Liver (tissue), 9 donors: ENCODE measurements around the genes NCOR2, DHX37 and TMEM132C.

DNA sequence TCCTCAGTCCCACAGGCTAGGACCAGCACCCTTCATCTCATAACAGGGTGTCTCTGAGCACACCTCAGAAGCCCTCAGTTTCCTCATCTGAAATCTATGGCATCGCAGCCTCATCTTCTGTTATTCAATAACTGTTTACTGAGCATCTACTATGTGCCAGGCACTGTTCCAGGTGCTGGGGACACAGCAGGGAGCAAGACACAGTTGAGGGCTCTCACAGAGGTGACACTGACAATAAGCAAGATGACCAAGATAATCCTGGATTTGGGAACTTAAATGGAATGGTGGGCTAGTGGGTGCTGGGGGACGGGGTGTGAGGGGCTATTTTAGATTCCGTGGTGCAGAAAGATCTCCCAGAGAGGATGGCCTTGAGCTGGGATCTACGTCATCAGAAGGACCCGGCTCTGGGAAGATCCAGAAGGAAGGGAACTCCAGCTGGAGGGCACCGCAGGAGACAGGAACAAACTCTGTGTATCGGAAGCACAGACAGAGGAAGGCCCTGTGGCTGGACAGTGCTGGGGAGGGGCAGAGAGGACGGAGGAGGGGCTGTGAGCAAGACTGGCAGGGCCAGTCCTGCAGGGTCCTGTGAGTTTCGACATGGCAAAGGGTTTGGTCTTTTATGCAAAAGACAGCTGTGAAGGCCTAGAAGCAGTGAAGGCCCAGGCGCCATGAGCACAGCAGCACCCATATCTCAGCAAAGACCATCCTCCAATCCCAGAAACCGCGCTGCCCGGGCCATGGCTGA, 126.8 kb downstream of the NCOR2 start:
- PRO-cap, 5 experiments, result no peak in any of the 5 experiments
- RAMPAGE, long total RNA, 2 experiments, result no peak in any of the 2 experiments
- RRBS, result no CpG with 5 or more reads among the region's 13 CpGs

DNA sequence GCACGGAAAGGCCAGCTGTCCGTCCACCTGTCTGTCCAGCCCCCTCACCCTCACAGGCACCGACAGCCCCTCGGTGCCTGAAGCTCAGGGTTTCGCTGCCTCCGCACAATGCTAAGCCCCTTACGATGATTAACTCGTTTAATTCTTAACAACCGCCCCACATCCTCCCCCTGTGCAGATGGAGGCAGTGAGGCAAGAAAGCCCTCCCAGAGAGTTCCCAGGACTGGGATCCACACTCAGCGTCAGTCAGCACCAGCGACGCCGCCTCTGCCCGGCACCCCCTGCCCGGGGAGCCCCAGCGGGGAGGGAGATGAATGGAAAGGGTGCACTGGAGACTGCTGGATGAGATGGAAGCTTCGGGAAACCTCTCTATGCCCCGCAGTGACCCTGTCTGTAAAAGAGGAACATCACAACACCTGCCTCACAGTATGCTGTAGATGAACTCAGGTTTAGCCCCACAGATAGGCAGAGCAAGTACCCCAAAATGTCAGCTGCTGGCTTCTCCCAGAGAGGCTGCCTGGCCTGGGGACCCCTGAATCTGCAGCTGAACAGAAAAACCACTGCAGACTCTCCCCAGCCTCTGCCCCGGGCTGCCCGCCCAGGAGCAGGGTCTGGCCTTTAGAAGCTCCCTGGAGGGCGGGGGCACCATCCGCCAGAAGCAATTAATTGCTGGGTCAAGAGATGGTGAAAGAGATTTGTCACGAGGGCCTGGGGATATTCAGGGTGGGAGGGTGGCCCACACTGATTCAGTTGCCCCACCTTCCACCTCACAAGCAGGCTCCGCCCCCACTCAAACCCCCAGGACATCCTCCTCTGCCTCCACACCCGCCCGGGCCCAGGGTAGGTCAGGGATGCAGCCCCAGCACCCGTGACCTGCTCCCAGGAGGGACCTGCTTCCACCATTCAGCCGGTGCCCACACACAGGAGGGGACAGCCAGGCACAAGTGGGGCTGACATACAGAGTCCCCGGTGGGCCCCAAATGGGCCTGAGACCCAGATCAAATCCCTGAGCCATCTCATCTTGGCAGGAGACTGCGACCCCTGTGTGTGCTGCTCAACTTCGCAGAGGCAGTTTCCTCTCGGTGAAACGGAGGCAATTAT, 23.3 kb downstream of the NCOR2 start:
- PRO-cap, 5 experiments, result no peak in any of the 5 experiments
- RAMPAGE, long total RNA, 2 experiments, result no peak in any of the 2 experiments
- RRBS, result 82% methylated on average over 3 of the region's 33 CpGs

- PRO-cap, 5 experiments, result no peak in any of the 5 experiments
- RAMPAGE, long total RNA, 2 experiments, result no peak in any of the 2 experiments
- RRBS, result no CpG with 5 or more reads among the region's 29 CpGs
Observed at GRCh38 chr12:124548632-124549499, 18.5 kb downstream of the NCOR2 start.

DNA sequence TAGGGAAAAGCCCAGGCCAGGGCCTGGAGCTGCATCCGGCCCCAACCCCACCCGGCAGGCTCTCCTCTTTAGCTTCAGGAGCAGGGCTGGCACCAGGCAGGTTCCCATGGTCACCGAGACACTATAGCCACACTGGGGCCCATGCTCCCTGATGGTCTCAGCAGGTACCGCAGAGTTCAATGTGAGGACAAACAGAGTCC, 9.5 kb downstream of the NCOR2 start:
- PRO-cap, 5 experiments, result no peak in any of the 5 experiments
- RAMPAGE, long total RNA, 2 experiments, result no peak in any of the 2 experiments
- RRBS, result no CpG with 5 or more reads among the region's 4 CpGs

DNA sequence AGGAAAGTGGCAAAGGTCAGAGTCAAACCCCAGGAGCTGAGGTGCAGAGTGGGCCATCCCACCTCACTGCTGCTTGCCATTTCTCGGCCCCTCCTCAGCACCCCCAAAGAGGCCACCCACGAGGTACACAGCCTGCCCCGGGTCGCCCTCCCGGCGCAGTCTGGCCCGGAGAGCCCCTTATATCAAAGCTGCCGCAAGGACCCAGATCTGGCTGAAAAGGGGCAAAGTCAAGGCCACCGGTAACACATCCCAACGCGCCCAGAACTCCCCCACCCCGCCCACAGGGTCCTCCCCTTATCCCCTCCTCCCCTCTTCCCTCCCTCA, 1.6 kb downstream of the NCOR2 start:
- PRO-cap, 5 experiments, result no peak in any of the 5 experiments
- RAMPAGE, long total RNA, 2 experiments, result no peak in any of the 2 experiments
- RRBS, result 3% methylated on average over 3 of the region's 12 CpGs

GRCh38 chr12:124566947-124567668, at the start of gene NCOR2:
NCOR2 (minus strand) TSS chr12:124567612.
- PRO-cap, 5 experiments, result peak in 5 of 5 experiments; most common plus-strand start chr12:124566989 (in 1); most common minus-strand start chr12:124567582 (in 2)
- RAMPAGE, long total RNA, 2 experiments, result no peak in any of the 2 experiments
- RRBS, result 2% methylated on average over 49 of the region's 109 CpGs

DNA sequence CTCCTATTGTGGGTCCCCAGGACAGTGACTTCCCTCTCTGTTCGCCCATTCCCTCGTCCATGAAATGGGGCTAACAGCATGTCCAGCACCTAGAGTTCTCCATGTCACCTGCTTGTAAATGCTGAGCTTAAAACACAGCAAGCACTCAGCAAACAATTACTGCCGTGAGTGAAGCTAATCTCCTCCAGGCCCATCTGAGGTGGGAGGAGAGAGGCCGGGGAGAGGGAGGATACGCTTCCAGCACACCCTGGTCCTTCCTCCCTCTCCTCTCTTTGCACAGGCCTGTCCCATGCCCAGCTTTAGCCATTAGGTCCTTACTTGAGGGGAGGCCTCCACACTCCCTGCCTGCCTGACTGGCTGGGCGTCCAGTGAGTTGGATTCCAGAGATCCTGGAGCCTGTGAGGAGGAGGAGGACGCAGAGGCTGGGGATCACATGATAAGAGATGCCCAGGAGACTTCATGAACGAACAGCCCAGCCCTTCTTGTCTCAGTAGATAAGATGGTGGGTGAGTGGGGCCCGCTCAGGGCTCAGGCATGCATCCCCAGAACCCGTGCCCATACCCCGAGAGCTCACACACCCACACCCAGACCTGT, 65.1 kb upstream of the NCOR2 start:
- PRO-cap, 5 experiments, result no peak in any of the 5 experiments
- RAMPAGE, long total RNA, 2 experiments, result no peak in any of the 2 experiments
- RRBS, result no CpG with 5 or more reads among the region's 11 CpGs

DNA sequence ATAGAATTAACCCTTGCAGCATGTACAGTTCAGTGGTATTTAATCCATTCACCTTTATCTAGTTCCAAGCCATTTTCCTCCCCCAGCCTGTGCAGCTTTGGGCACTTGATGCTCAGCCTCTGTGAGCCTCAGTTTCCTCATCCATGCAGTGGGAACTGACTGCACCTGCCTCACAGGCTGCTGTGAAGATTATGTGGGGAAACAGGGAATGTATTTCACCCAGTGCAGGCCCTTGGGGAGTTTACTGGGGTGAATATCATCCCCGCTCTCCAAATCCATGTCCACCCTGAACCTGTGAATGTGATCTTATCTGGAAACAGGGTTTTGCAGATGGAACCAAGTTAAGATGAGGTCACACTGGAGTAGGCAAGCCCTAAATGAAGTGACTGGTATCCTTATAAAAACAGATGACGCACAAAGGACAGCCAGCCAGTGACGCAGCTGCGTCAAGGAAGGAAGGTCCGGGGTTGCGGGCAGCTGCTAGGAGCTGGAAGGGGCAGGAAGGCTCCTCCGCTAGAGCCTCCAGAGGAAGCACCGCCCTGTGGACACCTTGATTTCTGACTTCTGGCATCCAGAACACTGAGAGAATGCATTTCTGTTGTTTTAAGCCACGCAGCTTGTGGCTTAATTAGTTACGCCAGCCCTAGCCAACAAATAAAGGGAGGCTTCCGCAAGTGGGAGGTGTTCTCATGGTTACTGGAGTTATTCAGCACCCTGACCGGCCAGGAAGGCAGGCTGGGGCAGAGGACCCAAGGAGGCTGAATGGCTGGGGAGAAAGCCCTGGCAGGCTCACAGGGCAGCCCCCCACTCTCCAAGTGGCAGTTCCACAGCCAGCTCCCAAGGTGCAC, 127.4 kb upstream of the NCOR2 start:
- PRO-cap, 5 experiments, result no peak in any of the 5 experiments
- RAMPAGE, long total RNA, 2 experiments, result no peak in any of the 2 experiments
- RRBS, result no CpG with 5 or more reads among the region's 12 CpGs

GRCh38 chr12:124744597-124745052, 119.0 kb downstream of the SCARB1 start:
- PRO-cap, 5 experiments, result peak in 1 of 5 experiments; most common plus-strand start chr12:124744933 (in 1)
- RAMPAGE, long total RNA, 2 experiments, result no peak in any of the 2 experiments
- RRBS, result no CpG with 5 or more reads among the region's 9 CpGs

GRCh38 chr12:124917120-124918222, 3.0 kb upstream of the UBC start:
- PRO-cap, 5 experiments, result peak in 5 of 5 experiments; most common plus-strand start chr12:124917444 (in 4); most common minus-strand start chr12:124917323 (in 2)
- RAMPAGE, long total RNA, 2 experiments, result no peak in any of the 2 experiments
- RRBS, result no CpG with 5 or more reads among the region's 24 CpGs

DNA sequence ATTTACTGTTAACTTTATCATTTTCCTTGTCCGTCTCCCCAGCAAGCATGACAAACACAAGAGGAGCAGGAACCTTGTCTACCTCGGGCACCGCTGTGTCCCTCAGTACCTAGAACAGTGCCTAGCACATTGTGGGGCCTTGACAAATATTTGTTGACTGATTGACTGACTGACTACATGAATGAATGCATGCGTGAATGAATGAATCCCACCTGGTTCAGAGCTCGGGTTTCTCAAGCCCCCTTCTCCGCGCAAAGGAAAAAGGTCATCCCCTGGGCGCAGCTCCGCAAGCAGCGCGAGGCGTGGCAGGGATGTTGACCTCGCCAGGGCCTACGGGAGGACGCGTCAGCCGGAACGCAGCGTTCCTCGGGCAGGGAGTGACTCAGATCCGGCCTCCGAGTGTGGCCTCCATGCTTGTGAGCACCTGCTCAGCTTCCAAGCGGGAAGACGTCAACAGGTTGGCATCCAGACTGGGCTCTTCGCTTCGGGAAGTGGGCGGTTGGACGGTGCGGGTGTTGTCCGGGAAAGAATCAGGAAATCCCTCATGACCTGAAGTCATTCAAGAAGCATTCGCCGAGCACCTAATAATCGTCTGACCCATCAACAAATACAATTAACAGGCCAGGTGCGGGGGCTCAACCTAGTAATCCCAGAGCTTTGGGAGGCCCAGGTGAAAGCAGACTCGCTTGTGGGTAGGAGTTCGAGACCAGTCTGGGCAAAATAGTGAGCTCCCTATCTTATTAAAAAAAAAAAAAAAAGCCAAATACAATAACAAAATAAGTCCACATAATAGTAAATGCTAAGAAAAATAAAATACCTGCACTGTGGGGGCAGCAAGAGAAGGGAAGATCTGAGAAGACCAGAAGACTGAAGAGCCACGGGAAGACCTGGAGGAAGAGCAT, 13.9 kb upstream of the UBC start:
- PRO-cap, 5 experiments, result no peak in any of the 5 experiments
- RAMPAGE, long total RNA, 2 experiments, result no peak in any of the 2 experiments
- RRBS, result no CpG with 5 or more reads among the region's 37 CpGs

DNA sequence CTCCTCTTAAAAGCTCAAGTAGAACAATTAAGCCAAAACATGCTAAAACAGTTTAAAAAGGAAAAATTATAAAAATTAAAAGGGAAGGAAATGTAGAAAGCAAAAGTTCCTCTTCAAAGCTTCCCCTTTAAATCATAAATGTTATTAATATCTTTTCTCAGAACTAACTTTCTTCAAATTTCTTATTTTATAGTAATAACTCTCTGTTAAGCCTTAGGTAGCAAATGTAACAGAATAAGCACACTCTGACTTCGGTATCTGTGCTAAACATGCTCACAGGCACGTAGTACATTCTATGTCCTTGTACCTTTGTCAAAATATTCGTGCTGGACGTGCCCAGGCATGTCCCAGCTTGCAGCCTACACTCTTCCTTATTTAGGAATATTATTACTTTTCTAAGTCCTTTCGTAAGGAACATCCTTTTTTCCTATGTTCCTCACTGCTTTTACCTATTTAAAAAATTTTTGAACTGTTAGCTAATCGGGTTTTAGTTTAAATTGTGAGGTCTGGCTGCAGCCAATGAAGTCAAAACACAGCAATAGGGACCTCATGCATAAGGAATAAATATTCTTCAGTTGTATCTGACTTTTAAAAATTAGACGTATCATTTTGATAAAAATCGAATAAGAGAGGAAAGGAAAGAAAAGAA, 24.1 kb upstream of the UBC start:
- PRO-cap, 5 experiments, result no peak in any of the 5 experiments
- RAMPAGE, long total RNA, 2 experiments, result no peak in any of the 2 experiments
- RRBS, result no CpG with 5 or more reads among the region's 8 CpGs

DNA sequence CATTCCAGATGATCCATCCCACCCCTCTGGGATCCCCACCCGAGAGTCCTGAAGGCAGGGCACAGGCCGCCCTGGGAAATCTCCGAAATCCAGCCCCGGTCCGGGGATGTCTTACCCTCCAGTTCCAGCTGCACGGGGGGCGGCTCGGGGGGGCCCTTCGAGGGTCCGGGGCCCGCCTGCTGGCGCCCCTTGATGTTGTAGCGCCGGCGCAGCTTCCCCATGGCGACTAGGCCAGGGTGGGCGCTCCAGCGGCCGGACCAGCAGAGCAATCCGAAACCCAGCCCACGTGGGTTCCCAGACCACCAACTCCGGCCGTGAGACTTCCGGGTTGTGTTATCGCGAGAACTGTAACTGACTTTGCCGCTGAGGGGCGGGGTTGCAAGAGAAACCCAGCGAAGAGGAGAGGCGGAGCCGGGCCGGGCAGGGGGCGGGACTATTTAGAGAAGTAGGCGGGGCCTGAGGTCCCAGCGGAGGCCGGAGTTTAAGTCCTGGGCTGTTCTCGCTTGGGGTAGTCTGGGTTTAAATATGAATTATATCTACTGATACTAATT, at the start of gene DHX37:
Gene DHX37 (minus strand): TSS at position 330 of the 551 bp plus-strand sequence.
- PRO-cap, 5 experiments, result peak in 5 of 5 experiments; most common plus-strand start position 385 of the sequence (in 1); most common minus-strand start position 316 of the sequence (in 5)
- RAMPAGE, long total RNA, 2 experiments, result start-site peak on the minus strand in 2 of 2 experiments, centred at positions 300 to 315 of the sequence, 39 to 245 reads per replicate
- RRBS, result 3% methylated on average over 24 of the region's 37 CpGs

- PRO-cap, 5 experiments, result no peak in any of the 5 experiments
- RAMPAGE, long total RNA, 2 experiments, result no peak in any of the 2 experiments
- RRBS, result no CpG with 5 or more reads among the region's 13 CpGs
Observed at GRCh38 chr12:125110585-125111313, 45.5 kb downstream of the AACS start.

- PRO-cap, 5 experiments, result no peak in any of the 5 experiments
- RAMPAGE, long total RNA, 2 experiments, result no peak in any of the 2 experiments
- RRBS, result no CpG with 5 or more reads among the region's 14 CpGs
Observed at GRCh38 chr12:126899938-126900470, 1367.0 kb upstream of the TMEM132C start.

DNA sequence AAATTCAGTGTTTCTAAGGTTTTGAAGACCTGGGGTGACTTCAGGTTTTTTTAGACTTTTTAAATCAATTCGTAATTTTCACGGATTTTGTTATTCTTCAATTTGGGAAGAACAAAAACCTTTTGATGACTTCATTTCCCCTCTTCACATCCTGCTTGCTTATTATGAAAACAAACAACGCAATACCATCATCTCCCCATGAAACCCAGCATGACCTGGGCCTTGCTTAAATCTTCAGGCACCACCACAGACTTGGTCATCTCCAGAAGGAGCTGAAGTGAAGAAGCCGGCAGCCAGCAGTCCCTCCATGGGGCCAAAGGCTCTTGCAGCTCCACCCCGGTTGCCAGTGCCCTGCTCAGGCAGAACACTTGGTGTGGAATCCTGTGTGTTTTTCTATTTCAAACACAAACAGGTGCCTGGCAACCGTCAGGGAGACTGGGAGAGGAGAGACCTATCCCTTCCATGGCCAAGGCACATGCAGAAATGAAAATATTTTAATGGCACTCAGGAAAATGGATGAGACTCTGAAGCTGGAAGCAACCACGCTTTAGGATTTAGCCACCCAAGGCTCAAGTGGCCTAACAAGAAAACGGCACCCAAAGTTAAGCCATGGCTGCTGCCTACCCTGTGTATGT, 982.9 kb upstream of the TMEM132C start:
- PRO-cap, 5 experiments, result no peak in any of the 5 experiments
- RAMPAGE, long total RNA, 2 experiments, result no peak in any of the 2 experiments
- RRBS, result 93% methylated on average over 2 of the region's 8 CpGs

- PRO-cap, 5 experiments, result no peak in any of the 5 experiments
- RAMPAGE, long total RNA, 2 experiments, result no peak in any of the 2 experiments
- RRBS, result no CpG with 5 or more reads among the region's 14 CpGs
Observed at GRCh38 chr12:127623906-127624364, 643.0 kb upstream of the TMEM132C start.

- PRO-cap, 5 experiments, result no peak in any of the 5 experiments
- RAMPAGE, long total RNA, 2 experiments, result no peak in any of the 2 experiments
- RRBS, result no CpG with 5 or more reads among the region's 5 CpGs
Observed at GRCh38 chr12:127943720-127944049, 323.3 kb upstream of the TMEM132C start.

GRCh38 chr12:128266669-128267487, at the start of gene TMEM132C:
TMEM132C (plus strand) TSS chr12:128267170.
- PRO-cap, 5 experiments, result no peak in any of the 5 experiments
- RAMPAGE, long total RNA, 2 experiments, result no peak in any of the 2 experiments
- RRBS, result 4% methylated on average over 47 of the region's 100 CpGs

GRCh38 chr12:128388510-128389313, 121.7 kb downstream of the TMEM132C start:
- PRO-cap, 5 experiments, result no peak in any of the 5 experiments
- RAMPAGE, long total RNA, 2 experiments, result no peak in any of the 2 experiments
- RRBS, result no CpG with 5 or more reads among the region's 18 CpGs